SK-N-MC (cell line): ENCODE results near the genes PLD3, HIPK4 and B3GNT8.

GRCh38 chr19:40341384-40342547 lies 6.4 kb downstream of the C19orf47 start:
- RRBS = no CpG with 5 or more reads among the region's 10 CpGs

DNA sequence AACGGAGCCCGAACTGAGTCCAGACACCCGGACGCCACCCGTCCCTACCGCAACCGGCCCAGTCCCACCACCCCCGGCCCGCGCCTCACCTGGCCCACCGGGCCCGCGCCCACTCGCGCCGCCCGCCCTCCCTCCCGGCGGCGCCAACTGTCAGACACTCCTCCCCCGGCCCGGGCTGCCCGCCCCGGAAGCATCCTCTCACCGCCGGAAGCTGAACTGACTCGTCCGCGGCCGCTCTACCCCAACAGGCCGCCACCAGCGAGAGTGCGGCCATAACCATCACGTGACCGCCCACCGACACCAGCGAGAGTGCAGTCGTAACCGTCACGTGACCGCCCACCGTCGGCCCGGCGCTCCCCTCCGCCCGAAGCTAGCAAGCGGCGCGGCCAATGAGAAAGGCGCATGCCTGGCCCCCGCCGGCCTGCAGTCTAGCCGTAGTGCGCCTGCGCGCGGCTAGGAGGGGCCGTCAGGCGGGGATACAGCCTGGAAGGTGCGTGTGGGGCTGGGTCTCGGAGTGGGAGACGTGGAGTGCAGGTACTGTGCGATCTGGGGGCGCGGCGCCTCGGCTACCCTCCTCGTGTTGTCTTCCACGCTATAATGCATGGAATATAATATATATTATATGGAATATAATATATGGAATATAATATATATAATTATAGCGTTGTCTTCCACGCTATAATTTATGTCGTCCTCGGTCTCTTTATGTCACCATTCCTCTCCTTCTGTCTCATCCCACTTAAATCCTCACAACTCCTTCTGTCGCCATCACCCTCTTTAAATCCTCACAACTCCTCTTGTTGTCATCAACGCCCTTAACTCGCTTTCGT lies at the start of gene PLD3:
Gene PLD3, plus strand, starts transcription at position 461 of the 830 bp plus-strand sequence.
- RRBS = 1% methylated on average over 21 of the region's 78 CpGs

GRCh38 chr19:40363077-40363439 lies 14.6 kb downstream of the PLD3 start:
- RRBS = no CpG with 5 or more reads among the region's 3 CpGs

DNA sequence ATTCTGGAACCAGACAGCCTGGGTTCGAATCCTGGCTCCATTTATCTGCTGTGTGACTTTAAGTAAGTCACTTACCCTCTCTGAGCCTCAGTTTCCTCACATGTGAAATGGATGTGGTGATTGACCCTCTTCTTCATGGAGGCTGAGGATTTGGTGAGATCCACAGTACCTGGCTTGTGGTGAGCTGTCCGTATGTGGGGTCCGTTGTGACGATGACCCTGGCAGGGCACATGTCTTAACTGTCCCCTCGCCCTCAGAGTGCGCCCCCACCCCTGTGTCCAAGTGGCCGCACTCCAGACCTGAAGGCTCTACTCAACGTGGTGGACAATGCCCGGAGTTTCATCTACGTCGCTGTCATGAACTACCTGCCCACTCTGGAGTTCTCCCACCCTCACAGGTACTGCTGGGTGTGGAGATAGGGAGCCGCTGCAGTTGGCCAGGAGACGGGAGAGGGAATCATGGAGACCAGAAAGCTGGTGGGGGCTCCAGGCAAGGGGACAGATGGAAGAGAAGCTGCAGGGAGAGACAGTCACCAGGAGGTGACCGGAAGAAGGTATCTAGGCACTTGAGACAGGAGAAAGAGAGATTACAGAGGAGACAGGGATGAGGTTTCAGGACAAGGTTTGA lies 15.6 kb downstream of the HIPK4 start:
- RRBS = 96% methylated on average over 1 of the region's 14 CpGs

- RRBS = no CpG with 5 or more reads among the region's 6 CpGs
Measured at GRCh38 chr19:40390018-40390586, at the start of gene HIPK4. Gene HIPK4 (minus strand): TSS chr19:40390181.

DNA sequence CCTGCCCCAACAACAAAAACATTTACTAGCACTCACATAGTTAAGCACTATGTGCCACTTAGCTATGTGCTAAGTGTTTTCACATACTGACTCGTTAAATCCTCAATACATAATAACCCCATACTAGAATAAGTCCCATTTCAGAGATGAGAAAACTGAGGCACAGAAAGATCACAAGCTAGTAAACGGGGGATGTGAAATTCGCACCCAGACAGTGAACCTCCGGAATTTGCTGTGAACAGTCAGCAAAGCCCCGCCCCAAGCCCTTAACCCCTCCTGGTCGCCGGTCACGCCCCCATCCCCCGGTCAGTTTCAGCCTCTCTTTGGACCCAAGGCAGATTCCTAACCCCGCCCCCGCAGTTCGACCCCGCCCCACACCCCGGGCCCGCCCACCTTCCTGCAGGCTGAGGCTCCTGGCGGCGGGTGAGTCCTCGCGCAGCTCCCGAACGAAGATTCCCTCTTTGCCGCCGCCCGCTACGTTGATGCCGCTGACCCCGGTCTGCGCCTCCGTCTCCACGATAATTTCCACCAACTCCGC lies 9.8 kb downstream of the PRX start:
- RRBS = 2% methylated on average over 14 of the region's 31 CpGs

DNA sequence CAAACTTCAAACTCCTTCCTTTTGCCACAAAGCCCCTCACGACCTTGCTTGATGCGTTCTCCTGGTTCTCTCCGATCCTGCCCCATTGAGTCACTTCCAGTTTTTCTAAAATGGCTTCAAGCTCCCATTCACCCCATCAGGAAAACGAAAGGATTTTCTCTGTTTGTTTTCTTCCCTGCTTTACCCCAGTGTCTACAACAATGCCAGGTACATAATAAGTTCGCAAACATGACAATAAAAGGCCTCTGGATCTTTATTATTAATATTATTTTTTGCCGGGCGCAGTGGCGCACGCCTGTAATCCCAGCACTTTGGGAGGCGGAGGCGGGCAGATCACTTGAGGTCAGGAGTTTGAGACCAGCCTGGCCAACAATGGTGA lies 862 bp upstream of the SERTAD3 start:
- RRBS = no CpG with 5 or more reads among the region's 11 CpGs

- RRBS = no CpG with 5 or more reads among the region's 3 CpGs
Measured at GRCh38 chr19:40463060-40463563, 2.4 kb downstream of the BLVRB start.

DNA sequence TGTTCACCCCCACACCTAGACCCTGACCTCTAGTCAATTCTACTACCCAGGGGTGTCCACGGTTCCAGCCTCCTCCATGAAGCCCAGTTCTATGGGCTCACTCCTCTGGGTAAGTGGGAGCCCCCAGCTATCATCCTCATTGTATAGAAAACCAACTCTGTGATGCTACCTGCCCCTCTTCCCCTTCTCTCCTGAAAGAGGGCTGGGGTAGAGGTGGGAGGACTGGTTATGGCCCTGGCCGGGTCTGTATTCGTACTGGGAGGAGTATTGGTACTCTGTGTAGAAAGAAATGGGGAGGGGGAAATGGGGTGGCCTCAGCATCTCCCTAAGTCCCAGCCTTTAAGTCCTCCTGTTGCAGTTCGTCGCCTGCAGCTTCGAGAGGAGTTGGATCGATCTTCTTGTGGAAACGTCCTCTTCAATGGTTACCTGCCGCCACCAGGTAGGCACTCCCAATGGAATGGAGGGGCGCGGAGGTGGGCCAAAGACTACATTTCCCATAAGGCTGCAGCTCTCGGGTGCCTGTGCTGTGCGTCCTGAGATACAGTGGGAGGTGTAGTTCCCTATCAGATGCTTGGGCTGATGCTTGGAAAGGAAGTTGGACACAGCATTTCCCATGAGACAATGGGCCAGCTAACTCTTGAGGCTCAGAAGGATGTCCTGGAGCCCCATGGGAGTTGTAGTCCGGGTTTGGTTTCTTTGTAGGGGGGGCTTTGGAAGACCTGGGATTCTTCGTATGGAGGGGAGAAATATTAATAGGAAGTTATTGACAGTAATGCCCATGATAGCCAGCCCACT lies 1.6 kb downstream of the SHKBP1 start:
- RRBS = no CpG with 5 or more reads among the region's 15 CpGs

GRCh38 chr19:40585522-40586415 lies 9.1 kb downstream of the SHKBP1 start:
- RRBS = no CpG with 5 or more reads among the region's 13 CpGs

- RRBS = no CpG with 5 or more reads among the region's 10 CpGs
Measured at GRCh38 chr19:40663988-40664480, 26.4 kb downstream of the NUMBL start.

- RRBS = no CpG with 5 or more reads among the region's 15 CpGs
Measured at GRCh38 chr19:40687399-40688204, 2.8 kb downstream of the NUMBL start.

GRCh38 chr19:40690758-40691906 lies 681 bp upstream of the NUMBL start:
- RRBS = under 1% methylated on average over 14 of the region's 62 CpGs

DNA sequence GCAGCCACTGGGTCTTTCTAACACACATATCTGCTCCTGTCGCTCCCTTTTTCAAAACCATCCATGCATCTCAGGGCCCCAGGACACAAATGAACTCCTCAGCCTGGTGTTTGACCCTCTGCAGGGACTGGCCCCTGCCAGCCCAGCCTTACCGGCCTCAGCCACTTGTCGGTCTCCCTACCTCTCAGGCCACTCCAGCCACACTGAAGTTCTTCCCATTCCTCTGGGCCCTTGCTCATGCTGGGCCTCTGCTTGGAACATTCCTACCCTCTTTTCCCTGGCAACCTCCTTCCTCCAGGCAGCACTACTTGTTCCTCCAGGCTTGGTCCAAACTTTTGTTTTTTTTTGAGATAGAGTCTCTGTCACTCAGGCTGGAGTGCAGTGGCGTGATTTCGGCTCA lies 7.7 kb upstream of the EGLN2 start:
- RRBS = no CpG with 5 or more reads among the region's 5 CpGs

DNA sequence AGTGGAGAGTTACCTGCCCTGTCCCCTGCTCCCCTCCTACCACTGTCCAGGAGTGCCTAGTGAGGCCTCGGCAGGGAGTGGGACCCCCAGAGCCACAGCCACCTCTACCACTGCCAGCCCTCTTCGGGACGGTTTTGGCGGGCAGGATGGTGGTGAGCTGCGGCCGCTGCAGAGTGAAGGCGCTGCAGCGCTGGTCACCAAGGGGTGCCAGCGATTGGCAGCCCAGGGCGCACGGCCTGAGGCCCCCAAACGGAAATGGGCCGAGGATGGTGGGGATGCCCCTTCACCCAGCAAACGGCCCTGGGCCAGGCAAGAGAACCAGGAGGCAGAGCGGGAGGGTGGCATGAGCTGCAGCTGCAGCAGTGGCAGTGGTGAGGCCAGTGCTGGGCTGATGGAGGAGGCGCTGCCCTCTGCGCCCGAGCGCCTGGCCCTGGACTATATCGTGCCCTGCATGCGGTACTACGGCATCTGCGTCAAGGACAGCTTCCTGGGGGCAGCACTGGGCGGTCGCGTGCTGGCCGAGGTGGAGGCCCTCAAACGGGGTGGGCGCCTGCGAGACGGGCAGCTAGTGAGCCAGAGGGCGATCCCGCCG lies 1.8 kb downstream of the EGLN2 start:
- RRBS = no CpG with 5 or more reads among the region's 34 CpGs

DNA sequence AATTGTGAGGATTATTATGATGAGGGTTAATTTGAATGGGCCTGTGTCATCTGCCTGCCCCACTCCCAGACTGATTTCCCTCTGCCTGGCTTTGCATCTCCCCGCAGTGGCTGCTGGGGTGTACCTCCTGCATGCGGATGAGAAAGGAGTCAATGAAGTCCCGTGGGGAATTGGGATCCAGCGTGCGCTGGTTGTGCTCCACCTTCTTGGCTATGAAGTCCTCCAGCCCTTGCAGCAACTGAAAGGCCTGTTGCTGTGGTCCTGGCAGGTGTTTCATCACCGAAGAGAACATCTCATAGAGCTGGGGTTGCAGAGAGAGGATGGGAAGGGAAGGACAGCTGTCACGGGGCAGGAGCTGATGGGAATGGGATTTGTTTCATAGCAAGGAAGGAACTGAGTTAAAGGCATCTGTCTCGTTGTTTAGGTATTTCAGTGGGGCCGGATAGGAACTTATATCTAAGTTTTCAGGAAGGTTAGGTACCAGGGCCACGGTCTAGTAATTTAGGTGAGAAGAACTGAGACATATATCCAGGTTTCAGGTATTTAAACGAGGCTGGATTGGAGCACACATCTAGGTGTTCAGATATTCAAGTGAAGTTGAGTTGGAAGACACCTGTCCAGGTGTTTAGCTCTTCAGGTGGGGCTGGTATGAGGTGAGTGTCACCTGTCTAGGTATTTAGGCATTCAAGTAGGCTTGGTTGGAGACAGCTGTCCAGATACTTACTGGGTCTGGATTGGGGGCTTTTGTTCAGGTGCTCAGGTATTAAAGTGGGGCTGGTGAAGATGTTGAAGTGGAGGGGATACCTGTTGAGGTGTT lies 3.3 kb downstream of the CYP2A6 start:
- RRBS = no CpG with 5 or more reads among the region's 11 CpGs

DNA sequence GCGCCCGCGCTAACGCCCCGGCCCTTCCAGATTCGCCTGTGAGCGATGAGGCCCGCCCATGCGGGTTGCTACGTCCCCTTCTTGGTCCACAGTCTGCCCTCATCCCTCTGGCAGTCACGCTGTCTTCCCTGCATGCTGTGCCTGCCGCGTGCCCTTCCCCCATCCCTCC lies 13.7 kb downstream of the CYP2F1 start:
- RRBS = no CpG with 5 or more reads among the region's 13 CpGs

- RRBS = no CpG with 5 or more reads among the region's 14 CpGs
Measured at GRCh38 chr19:41167500-41168086, 25.4 kb upstream of the CYP2S1 start.

- RRBS = no CpG with 5 or more reads among the region's 13 CpGs
Measured at GRCh38 chr19:41407086-41407988, 9.7 kb downstream of the BCKDHA start.

DNA sequence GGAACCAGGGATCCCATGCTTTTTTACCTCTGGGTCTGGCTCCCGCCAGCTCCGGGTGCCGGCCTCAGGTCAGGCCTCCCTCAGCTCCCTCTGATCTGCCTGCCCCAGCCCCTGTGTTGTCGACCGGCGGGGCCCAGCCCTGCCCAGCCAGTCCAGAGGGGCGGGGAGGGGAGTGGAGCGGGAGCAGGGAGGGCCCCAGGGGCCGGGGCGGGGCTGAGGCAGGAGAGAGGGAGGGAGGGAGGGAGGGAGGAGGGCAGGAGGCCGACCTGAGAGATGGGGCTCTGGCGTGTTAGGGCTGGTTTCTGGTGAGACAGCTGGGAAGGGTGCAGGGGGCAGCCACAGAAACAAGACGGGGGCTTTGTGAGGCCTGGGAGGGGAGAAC lies at the start of gene B3GNT8:
Gene B3GNT8, minus strand, starts transcription at position 118 of the 382 bp plus-strand sequence.
- RRBS = 20% methylated on average over 6 of the region's 13 CpGs